A375 (cell line): ENCODE data around the genes TMEM100, TRIM25 and SCPEP1.

DNA sequence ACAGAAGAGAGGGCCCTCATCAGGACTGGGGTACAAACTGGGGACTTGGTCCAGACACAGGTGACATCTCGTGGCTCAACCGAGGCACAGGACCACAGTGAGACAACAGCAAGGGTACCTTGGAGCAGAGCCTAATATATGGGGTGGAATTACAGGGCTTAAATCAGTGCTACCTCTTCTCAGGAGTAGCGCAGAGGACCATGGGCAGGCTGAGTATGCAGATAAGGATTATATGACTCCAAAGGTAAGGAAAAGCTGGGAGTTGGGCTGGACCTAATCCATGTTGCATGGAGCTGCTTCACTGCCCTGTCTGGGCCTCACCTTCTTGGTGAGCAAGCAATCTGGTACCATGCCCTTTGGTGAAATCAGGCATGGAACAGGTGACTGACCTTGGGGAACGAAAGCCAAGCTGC is 25.7 kb downstream of the CA10 start:
- RAMPAGE, long total RNA = no peak

GRCh38 chr17:52157722-52158182 is 762 bp downstream of the CA10 start:
- RAMPAGE, long total RNA = no peak

DNA sequence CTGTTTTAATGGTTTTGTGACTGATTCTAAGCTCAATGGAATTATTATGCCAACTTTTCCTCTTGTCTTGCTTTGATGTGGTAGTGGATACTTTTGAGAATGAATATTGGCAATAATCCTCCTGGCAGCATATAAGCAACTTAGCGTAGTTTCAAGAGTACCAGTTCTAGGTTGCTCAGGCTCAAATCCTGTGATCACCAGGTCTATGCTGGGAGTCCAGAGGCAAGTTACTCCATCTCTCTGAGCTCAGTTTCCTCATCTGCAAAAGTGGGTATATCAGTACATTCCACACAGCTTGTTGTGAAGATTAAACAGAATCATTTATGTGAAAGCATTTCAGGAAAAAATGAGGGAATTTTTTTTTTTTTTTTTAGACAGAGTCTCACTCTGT is 480.2 kb downstream of the KIF2B start:
- RAMPAGE, long total RNA = no peak

- RAMPAGE, long total RNA = no peak
These were observed 159.9 kb upstream of the TOM1L1 start for GRCh38 chr17:54740703-54741246.

DNA sequence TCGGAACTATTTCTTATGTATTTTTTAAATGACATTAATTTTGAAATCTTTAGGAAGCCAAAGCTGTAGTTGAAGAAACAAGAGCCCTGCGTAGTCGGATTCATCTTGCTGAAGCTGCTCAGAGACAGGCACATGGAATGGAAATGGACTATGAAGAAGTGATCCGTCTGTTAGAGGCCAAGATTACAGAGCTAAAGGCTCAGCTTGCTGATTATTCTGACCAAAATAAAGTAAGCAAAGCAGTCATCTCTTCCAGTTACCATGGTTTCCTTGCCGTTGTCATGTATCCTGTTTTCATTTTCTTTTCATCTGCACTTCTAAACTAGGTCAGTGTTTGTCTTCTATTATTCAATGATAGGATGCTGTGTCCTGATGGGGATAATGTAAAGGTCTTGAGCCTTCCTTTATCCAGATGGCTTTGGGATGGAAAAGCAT is 104.3 kb downstream of the STXBP4 start:
- RAMPAGE, long total RNA = no peak

- RAMPAGE, long total RNA = no peak
These were observed 8.7 kb downstream of the HLF start for GRCh38 chr17:55273037-55274318.

DNA sequence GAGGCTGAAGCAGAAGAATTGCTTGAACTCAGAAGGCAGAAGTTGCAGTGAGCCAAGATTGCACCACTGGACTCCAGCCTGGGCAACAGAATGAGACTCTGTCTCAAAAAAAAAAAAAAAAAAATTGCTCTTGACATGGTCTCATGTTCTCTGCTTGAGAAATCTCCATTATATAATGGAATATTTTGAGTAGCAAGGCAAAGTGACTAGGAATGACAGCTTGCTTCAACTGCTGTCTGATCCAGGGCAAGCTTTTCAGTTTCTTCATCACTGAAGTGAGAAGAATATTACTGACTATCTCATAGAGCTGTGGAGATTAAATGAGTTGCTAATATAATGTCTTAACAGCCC is 24.5 kb upstream of the MMD start:
- RAMPAGE, long total RNA = no peak

- RAMPAGE, long total RNA = no peak
These were observed 45.0 kb upstream of the MMD start for GRCh38 chr17:55466467-55467169.

- RAMPAGE, long total RNA = no peak
These were observed 146.2 kb upstream of the MMD start for GRCh38 chr17:55567737-55568270.

GRCh38 chr17:55577625-55578182 is 145.0 kb downstream of the TMEM100 start:
- RAMPAGE, long total RNA = no peak

GRCh38 chr17:55722488-55723344 is at the start of gene TMEM100:
Gene TMEM100 (minus strand): TSS chr17:55722864.
- RAMPAGE, long total RNA = no peak

DNA sequence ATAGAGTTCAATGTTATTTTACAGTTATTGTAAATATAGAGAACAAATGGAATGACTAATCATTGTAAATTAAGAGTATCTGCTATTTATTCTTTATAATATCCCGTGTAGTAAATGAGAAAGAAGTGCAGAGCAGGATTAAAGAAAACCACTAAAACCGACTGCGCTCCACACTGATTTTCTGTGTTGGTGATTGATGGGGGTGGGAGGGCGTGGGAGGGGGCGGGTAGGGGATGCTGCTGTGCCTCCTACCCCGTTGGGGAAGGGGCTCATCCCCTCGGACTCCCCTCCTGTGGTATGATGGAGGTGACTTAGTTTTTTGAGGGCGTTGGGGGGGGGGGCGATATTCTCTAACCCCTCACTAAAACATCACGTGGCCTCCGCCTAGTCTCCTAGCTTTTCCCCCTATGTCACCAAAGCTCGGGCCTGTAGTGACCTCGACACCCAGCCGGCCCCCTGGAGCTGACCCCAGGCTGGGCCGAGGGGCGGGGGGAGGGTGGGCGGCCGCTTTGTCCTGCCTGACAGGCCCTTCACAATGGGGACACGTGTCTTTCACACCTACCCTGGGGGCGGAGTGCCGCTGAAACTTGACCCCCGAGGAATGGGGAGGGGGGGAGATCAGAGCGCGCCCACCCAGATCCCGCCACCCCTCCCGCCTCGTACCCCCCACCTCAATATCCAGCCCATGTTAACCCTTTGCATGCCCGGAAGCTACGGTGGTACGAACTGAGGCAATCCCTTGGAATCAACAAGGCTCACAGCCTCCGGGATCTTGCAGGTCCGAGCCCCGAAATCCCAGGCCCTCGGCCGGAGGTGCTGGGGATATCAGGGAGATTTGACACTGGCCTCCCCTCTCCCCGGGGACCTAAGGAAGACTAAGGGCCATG is 2.2 kb downstream of the NOG start:
- RAMPAGE, long total RNA = no peak

GRCh38 chr17:56808297-56808927 is 25.3 kb downstream of the C17orf67 start:
- RAMPAGE, long total RNA = no peak

GRCh38 chr17:56886271-56886790 is 27.5 kb downstream of the TRIM25 start:
- RAMPAGE, long total RNA = no peak

- RAMPAGE, long total RNA = no peak
These were observed 16.3 kb downstream of the TRIM25 start for GRCh38 chr17:56897228-56898229.

GRCh38 chr17:56913253-56914303 is at the start of gene TRIM25:
Gene TRIM25 (minus strand): TSS chr17:56914049.
- RAMPAGE, long total RNA = start-site peak on the minus strand at chr17:56914024-56914085, 70 and 68 reads in 2 replicates

DNA sequence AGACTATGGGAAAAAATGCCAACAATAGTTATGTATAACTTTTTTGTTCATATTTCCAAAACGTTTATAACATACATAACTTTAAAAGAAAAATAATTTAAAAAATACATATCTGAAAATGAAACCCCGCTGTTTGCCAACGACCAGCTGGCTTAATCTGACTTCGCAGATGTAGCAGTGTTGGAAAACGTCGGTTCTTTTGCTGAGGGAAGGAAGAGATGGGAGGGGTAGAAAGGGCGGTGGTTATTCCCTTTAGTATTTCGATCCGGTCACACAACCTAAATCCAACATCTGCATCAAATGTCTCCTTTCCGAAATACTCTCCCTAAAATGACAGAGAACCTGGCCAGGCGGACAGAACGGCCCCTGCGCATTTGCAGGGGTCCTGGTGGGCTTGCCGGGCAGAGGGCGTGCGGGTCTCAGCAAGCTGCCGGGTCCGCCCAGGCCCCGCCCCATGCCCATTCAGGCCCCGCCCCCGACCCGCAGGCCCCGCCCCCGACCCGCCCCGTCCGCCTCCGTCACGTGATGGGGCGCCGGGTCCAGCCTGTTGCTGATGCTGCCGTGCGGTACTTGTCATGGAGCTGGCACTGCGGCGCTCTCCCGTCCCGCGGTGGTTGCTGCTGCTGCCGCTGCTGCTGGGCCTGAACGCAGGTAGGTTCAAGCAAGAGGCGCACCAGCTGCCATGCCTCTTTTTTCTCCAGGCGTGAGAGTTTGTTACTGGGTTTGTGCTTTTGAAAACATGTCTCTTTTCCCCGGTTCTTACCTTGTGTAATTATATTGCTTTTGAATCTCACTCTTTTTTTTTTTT is at the start of gene SCPEP1:
Gene SCPEP1 (plus strand): TSS at position 547 of the 808 bp plus-strand sequence.
- RAMPAGE, long total RNA = start-site peak on the plus strand centred at position 535 of the sequence, 60 bp wide, 67 and 24 reads in 2 replicates

DNA sequence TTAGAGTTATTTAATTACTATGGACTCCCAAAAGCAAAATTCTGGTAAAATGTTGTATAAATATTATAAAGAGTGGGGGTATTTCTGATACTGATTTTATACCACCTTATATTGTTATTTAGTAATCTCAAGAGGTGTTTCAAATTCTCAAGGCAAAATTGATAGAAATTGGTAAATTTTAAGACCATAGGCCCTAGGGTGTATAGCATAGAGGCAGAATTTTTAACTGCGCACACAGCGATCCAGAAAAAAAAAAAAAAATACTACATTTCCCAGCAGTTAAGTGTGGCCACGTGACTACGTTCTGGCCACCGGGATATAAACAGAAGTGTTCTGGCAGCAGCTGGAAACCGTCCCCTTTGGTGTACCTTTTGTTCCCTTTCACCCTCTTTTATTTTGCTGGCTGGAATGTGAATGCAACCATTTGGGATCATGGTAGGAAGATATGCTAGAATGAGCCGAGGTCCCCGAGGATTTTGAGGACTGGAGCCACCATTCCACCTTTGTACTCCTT is 52.8 kb upstream of the AKAP1 start:
- RAMPAGE, long total RNA = no peak

DNA sequence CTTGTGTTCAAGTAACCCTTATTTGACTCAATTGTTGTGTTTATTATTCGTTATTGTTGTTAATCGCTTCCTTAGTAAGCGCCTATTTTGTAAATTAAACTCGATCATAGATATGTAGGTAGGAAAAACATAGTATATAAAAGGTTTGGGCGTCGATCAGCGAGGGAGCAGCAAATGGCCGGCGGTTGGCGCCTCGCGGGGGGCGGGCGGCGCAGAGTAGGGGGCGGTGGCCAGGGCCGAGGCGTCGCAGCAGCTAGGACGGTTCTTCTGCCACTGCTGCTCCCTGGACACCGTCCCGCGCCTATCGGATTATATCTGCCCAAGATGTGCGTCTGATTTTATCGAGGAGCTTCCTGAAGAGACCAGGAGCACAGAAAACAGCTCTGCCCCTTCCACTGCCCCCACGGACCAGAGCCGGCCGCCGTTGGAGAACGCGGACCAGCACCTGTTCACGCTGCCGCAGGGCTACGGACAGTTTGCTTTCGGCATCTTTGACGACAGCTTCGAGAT is 39.7 kb upstream of the AKAP1 start:
- RAMPAGE, long total RNA = no peak

GRCh38 chr17:57106455-57107184 is 21.6 kb downstream of the AKAP1 start:
- RAMPAGE, long total RNA = no peak